ENCODE measurements around the genes NDUFA5 and GPR37.

GRCh38 chr7:121372418-121373117 is 23.5 kb downstream of the FAM3C start:
- RRBS, result no CpG with 5 or more reads among the region's 2 CpGs

DNA sequence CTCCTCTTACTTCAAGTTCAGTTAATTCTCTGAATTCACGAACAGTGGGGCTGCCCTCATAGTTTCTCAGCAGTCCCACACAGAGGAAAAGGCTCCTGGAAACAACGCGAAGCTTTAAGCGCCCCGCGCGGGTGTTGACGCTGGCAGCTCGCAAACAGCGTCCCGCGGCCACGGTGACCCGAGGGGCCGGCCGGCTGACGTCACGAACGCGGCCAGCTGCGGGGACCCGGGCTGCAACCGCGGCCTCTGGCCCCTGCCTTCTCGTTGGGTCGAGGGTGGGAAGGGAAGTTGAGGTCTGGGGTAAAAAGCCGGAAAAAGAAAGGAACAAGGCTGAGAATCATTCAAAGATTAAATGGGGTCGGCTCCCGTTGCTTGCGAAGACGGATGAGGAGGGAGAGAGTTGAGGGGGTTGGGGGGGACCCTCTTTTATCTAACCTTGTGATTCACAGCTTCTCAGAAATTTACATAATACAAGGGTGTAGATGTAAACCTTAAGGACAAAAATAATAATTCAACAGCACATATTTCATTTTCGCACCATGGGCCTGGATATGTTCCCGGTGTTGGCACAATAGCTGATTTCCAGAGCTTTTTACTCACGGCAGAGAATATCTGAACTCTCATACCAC is 7.3 kb upstream of the FEZF1 start:
- RRBS, result 78% methylated on average over 9 of the region's 34 CpGs

GRCh38 chr7:122325389-122325881 is 20.9 kb upstream of the FEZF1 start:
- RRBS, result no CpG with 5 or more reads among the region's 5 CpGs

- RRBS, result no CpG with 5 or more reads among the region's 13 CpGs
Observed at GRCh38 chr7:122817392-122817922, 68.8 kb downstream of the CADPS2 start.

- RRBS, result no CpG with 5 or more reads among the region's 34 CpGs
Observed at GRCh38 chr7:123557650-123558594, at the start of gene NDUFA5. TSS of gene NDUFA5 (minus strand) at chr7:123557818.

DNA sequence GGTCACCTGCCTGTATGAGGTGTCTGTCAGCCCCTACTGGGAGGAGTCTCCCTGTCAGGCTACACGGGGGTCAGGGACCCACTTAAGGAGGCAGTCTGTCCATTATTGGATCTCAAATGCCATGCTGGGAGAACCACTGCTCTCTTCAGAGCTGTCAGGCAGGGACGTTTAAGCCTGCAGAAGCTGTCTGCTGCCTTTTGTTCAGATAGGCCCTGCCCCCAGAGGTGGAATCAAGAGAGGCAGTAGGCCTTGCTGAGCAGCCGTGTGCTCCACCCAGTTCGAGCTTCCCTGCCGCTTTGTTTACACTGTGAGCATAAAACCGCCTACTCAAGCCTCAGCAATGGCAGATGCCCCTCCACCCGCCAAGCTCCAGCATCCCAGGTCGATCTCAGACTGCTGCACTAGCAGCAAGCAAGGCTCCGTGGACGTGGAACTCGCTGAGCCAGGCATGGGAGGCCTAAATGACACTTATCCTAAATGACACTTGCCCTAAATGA is 6.9 kb upstream of the ASB15 start:
- RRBS, result no CpG with 5 or more reads among the region's 11 CpGs

DNA sequence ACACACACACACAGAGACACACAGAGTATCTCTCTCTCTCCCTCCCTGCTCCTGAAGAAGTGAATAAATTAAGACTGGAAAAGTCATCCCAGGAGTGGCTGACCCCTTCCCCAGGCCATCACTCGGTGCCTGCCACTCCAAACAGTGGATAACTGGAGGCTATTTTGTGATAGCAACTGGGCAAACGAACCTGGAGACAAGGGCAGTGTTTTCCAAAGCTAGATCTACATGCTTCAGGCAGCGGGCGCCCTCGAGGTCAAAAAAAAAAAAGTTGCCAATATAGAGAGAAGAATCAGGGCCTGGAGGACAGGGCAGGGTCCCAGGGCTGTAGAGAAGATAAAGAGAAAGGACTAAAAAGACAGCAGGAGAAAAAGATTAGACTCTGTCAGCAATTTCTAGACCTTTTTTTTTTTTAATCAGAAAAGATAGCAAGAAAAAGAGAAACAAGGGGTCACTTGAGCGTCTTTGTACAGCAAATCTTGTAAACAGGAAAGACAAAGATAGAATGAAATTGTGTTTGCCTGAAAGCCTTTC is 4.7 kb downstream of the LMOD2 start:
- RRBS, result no CpG with 5 or more reads among the region's 6 CpGs

DNA sequence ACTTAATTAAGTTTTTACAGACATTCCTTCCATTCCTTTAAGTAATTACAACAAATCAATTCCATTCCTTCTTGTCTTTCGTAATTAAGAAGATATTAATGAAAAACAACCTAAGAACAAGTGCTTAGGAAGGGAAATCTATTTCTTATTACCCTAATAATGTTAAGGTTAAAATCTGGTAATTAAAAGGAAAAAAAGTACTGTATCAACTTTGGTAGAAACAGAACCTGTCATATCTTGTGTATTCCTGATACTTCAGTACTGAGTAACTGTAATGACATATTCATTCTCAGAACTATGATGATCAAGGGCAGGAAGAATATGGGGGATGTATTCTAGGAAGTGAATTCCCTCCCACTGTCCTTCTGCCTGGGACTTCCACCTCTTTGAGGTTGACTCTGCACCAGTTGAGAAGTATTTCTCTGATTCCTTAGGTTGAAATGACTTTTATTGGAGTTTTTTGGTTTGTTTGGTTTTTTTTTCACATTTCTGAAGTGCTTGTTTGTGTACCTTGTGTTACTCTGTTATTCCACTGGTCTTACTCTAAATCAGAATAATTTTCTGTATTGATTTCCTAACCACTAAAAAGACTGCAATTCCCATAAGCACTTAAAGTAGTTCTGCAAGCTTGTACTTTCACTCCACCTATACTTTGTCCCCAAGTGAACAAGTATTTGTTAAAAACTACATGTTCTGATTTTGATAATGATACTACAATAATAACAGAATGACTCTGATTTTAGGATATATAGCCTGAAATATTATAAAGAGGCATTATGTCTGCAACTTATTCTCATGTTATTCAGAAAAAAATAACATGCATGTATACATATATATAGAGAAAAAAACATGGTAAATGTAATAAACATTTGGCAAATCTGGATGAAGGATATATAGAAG is 36.9 kb downstream of the WASL start:
- RRBS, result no CpG with 5 or more reads among the region's 1 CpG

GRCh38 chr7:123754456-123754793 is 5.6 kb upstream of the WASL start:
- RRBS, result no CpG with 5 or more reads among the region's 2 CpGs

- RRBS, result 12% methylated on average over 10 of the region's 84 CpGs
Observed at GRCh38 chr7:124765081-124766205, at the start of gene GPR37. TSS of gene GPR37 (minus strand) at chr7:124765792.

DNA sequence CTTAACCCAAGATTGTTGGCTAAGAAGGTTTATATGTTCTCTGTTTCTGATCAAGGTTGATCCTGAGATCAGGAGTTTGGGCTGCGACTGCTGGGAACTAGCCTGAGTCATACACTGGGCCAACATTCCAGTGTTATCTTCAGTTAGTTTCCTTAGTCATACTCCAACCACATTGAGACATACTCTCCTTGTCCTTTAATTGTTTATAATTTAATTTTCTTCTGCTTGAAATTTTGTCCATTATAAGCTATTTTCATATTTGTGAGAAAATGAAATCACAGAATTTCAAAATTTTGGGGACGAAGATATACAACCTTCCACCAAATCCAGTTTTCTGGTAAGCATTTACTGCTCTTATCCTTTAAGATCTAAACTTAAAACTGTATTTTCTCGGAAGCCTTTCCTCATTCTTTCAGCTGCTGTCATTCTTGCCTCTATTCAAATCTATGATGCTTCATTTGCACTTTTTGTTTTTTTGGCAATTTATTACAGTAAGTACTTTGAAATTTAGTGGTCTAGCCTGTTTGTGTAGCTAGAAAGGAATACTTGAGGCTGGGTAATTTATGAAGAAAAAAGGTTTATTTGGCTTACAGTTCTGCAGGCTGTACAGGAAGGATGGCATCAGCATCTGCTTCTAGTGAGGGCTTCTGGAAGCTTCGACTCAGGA is 63.4 kb upstream of the POT1 start:
- RRBS, result no CpG with 5 or more reads among the region's 4 CpGs

GRCh38 chr7:125355717-125356312 is 426.2 kb upstream of the POT1 start:
- RRBS, result no CpG with 5 or more reads among the region's 7 CpGs

DNA sequence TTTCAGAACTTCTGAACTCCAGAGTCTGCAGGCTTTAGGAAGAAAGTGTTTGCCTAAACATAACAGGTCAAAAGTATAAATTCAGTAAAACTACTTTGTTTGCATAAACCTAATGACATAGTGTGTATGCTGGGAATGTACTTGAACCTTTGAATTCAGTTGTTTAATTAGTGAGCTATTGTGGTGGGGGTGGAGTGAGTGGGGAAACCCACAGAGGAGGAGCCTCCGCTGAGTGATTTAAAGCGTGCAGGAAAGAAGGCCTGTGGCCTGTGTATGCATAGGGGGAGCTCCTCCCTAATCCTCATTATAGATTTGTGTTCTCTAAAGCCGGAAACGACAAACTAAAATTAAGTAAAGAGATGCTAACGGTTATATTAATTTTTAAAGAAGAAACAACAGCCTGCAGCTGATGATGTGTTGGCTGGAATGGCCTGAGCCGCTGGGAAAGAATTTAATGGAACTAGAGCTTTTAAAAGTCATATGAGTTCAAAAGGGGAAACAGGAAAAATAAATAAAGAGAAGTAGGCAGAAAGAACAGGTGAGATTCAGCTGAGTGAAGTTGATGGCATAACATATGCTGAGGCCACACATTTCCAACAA is 595.0 kb downstream of the GRM8 start:
- RRBS, result no CpG with 5 or more reads among the region's 6 CpGs

- RRBS, result no CpG with 5 or more reads among the region's 13 CpGs
Observed at GRCh38 chr7:126667806-126668358, 584.9 kb downstream of the GRM8 start.

GRCh38 chr7:127330256-127330601 is 62.3 kb downstream of the ZNF800 start:
- RRBS, result no CpG with 5 or more reads among the region's 2 CpGs

GRCh38 chr7:127388322-127389215 is 3.9 kb downstream of the ZNF800 start:
- RRBS, result no CpG with 5 or more reads among the region's 2 CpGs

DNA sequence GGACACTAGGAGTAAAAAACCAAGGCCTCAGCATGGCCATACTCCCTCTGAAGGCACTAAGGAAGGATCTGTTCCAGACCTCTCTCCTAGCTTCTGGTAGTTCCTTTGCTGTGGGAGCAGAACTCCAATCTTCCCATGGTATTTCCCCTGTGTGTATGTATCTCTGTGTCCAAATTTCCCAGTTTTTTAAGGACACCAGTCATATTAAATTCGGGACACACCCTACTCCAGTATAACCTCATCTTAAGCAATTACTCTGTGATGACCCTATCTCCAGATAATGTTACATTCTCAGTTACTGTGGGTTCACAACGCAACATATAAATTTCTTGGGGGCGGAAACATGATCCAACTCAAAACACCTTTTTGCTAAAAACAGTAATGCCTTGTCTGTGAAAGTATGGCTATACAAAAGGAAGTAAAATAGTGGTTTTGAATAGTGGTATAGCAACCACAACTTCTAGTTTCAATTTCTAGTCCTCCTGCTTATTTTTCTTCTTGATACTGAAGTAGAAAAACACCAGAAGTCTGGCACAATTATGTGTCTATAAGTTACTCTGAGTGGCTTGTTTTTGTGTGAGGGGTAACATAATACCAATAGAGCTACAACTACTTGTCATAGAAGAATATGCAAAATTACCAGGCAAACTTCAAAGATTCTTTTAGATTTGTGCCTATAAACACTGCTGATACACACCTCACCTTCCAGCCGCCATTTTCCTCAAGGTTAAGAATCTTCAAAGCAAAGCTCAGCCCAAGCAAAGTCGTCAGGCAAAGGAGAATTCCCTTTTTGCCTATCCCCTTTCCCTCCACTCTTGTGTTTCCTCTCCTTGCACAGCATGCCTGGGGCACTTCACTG is 21.4 kb upstream of the ZNF800 start:
- RRBS, result no CpG with 5 or more reads among the region's 5 CpGs

- RRBS, result no CpG with 5 or more reads among the region's 15 CpGs
Observed at GRCh38 chr7:127591034-127591916, 2.3 kb upstream of the FSCN3 start.

DNA sequence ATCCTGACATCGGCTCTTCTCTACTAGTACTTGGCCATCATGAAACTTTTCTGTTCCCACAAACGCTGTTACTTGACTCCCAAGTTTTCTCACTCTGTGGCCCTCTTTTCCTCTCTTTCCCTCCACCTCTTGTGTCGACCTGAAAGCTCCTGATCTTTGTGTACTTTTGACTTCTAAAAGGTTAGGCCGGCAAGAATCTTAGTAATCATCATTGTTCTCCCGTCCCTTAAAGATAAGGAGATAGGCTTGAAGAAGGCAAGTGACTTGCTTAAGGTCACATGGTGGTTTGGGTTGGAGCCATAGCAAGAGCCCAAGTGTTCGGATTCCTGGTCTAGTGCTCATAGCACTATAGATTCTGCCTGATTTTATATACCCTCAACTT is 823 bp downstream of the SND1 start:
- RRBS, result no CpG with 5 or more reads among the region's 6 CpGs